Spleen (tissue), 7 donors: Measurements from ENCODE around the gene CAMSAP2.

- PRO-cap, 4 experiments, result peak in 2 of 4 experiments; most common plus-strand start chr1:198188402 (in 2); most common minus-strand start chr1:198188169 (in 1)
- RAMPAGE, long total RNA, 4 experiments, result no peak in any of the 4 experiments
These were observed 31.3 kb downstream of the NEK7 start for GRCh38 chr1:198187970-198188653.

GRCh38 chr1:198222653-198223446 is 66.1 kb downstream of the NEK7 start:
- PRO-cap, 4 experiments, result no peak in any of the 4 experiments
- RAMPAGE, long total RNA, 4 experiments, result no peak in any of the 4 experiments

DNA sequence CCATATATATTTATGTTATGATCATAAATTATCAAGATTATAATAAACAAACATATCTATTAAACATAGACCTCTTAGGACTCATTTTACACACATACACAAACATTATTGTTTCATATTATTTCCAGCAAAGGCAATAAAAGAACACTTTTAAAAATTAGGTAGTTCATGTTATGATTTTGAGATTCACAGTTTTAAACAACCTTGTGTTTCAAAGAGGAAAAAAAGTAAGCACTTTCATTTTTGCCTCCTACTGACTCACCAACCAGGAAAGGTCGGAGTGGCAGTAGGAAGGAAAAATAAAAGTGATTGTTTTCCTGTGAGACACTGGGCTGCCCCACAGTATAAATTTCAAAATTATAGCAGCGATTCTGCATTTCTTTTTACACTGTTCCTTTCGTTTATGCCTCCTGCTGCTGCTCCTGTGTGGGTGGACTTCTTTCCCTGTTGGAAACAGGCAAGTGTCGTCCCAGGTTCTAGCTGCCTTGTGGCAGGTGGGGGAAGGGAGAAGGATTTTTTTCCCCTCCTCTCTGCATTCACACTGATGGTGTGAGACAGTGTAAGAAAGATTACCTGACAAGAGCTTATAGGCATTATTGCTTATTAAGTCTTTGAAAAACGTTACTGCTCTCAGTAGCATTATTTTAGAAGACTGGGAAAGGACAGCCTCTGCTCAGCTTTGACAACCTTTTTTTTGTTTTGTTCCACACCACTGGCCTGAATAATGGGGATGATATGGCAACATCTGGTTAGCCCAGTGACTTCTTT is 77.7 kb downstream of the NEK7 start:
- PRO-cap, 4 experiments, result no peak in any of the 4 experiments
- RAMPAGE, long total RNA, 4 experiments, result no peak in any of the 4 experiments

GRCh38 chr1:198321153-198321463 is 164.3 kb downstream of the NEK7 start:
- PRO-cap, 4 experiments, result no peak in any of the 4 experiments
- RAMPAGE, long total RNA, 4 experiments, result no peak in any of the 4 experiments

- PRO-cap, 4 experiments, result peak in 3 of 4 experiments; most common plus-strand start chr1:198621413 (in 3); most common minus-strand start chr1:198620843 (in 2)
- RAMPAGE, long total RNA, 4 experiments, result start-site peak on the plus strand in 1 of 4 experiments, at chr1:198621397-198621756 at its widest, 5 to 8 reads per replicate
These were observed 17.7 kb upstream of the PTPRC start for GRCh38 chr1:198620737-198621954.

DNA sequence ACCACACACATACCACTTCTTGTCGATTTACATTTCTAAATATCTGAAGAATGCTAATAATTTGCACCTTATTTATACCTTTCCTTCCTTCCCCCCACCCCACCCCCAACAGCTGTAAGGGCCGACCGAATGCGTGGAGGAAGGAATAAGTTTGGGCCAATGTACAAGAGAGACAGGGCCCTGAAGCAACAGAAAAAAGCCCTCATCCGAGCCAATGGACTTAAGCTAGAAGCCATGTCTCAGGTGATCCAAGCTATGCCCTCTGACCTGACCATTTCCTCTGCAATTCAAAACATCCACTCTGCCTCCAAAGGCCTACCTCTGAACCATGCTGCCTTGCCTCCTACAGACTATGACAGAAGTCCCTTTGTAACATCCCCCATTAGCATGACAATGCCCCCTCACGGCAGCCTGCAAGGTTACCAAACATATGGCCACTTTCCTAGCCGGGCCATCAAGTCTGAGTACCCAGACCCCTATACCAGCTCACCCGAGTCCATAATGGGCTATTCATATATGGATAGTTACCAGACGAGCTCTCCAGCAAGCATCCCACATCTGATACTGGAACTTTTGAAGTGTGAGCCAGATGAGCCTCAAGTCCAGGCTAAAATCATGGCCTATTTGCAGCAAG is 20.7 kb downstream of the NR5A2 start:
- PRO-cap, 4 experiments, result no peak in any of the 4 experiments
- RAMPAGE, long total RNA, 4 experiments, result no peak in any of the 4 experiments

- PRO-cap, 4 experiments, result no peak in any of the 4 experiments
- RAMPAGE, long total RNA, 4 experiments, result no peak in any of the 4 experiments
These were observed 106.9 kb downstream of the ZNF281 start for GRCh38 chr1:200302943-200303418.

GRCh38 chr1:200314184-200314732 is 95.6 kb downstream of the ZNF281 start:
- PRO-cap, 4 experiments, result no peak in any of the 4 experiments
- RAMPAGE, long total RNA, 4 experiments, result no peak in any of the 4 experiments

- PRO-cap, 4 experiments, result peak in 1 of 4 experiments; most common plus-strand start chr1:200352451 (in 1); most common minus-strand start chr1:200352261 (in 1)
- RAMPAGE, long total RNA, 4 experiments, result no peak in any of the 4 experiments
These were observed 57.7 kb downstream of the ZNF281 start for GRCh38 chr1:200352039-200352542.

DNA sequence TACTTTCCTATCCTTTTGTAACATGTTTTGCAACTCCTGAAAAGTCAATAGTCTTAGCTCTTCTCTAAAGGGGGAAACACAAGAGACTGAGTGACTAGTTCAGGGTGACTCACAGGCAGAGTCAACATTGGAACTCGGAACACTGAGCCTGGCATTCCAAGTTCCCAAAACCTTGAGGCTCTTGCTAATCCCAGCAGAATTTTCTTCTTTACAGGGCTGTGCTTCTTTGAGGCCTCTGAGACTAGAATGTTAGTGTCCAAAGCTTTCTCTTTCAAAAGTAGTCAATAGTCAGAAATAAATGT is 37.7 kb downstream of the ZNF281 start:
- PRO-cap, 4 experiments, result no peak in any of the 4 experiments
- RAMPAGE, long total RNA, 4 experiments, result no peak in any of the 4 experiments

DNA sequence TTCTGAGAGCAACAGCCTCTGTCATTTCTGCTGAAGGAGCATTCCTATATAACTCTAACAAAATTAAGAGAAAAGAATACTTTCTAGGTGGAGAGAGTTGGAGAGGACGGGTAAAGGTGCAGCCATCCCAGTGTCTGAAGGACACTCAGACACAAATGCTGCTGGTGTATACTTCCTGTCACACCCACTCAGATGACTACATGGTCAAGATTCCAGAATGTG is 35.4 kb downstream of the ZNF281 start:
- PRO-cap, 4 experiments, result no peak in any of the 4 experiments
- RAMPAGE, long total RNA, 4 experiments, result no peak in any of the 4 experiments

- PRO-cap, 4 experiments, result no peak in any of the 4 experiments
- RAMPAGE, long total RNA, 4 experiments, result no peak in any of the 4 experiments
These were observed 19.4 kb upstream of the KIF14 start for GRCh38 chr1:200639904-200640383.

- PRO-cap, 4 experiments, result peak in 4 of 4 experiments; most common plus-strand start chr1:200738940 (in 4); most common minus-strand start chr1:200739082 (in 1)
- RAMPAGE, long total RNA, 4 experiments, result start-site peak on the plus strand in 2 of 4 experiments, at chr1:200738877-200739286 at its widest, 20 to 28 reads per replicate
These were observed at the start of gene CAMSAP2 for GRCh38 chr1:200738769-200739286. CAMSAP2 (plus strand) TSS chr1:200738893.

DNA sequence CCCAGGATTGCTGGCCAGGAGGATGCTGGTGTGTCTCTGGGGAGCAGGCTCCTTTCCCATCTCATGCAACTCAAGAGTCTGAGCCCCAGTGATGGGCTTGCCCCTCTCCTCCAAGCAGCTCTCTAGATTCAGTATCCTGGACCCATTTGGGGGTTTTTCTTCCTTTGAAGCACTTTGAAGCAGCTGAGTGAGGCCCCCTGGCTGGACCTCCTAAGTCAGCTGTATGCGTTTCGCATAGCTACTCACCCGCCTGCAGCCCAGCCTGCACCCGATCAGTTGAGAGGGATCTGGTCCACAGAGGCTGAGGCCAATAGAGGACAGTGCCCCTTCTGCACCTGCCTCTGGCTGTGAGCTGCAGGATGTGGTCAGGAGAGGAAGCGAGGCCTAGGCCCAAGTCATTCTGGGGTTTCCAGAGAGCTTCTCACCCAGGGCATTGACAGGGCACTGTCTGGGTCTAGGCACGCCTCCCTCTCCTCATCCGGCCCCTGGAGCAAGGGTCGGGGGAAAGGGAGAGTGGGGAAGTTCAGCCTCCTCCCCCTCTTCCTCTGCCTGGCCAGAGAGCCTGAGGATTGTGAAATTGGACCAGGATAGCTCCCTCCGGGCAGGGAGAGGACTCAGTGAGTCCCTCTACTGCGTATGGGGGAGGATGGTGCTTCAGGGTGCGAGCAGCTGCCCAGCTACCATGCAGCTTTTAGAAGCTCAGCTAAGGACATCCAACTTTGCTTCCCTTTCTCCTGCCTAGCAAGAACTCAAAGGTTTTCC is 6.5 kb upstream of the INAVA start:
- PRO-cap, 4 experiments, result peak in 1 of 4 experiments; most common minus-strand start position 289 of the sequence (in 1)
- RAMPAGE, long total RNA, 4 experiments, result no peak in any of the 4 experiments

DNA sequence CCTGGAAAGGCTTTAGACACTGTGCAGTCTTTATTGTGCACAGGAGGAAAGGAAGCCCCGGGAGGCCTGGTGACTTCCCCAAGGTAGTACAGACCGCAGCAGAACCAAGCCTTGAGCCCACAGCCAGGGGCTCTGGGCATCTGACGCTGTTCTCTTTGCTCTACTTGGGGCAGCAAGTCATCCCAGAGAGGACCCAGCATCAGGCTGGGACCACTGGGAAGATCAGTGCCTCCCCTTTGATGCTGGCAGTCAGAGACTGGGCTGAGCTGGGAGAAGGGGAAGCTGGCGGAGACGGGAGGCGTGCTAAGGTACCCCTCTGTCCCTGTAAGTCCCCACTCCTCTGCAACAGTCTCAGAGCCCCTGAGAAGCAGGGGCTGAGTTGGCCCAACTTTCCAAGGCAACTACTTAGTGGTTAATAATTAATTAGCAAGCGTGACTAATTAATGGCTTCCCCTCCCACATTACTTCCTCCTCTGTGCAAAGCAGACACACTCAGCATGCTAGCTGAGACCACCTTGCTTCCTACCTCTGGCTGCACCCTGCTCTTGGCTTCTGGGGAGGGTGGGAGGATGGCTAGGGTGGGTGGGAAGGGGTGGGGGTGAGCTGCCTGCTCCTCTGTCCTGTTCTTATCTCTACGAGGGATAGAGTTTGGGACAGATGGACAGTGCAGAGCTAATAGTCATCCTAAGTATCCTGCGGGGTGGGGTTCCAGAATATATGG is 1.2 kb downstream of the INAVA start:
- PRO-cap, 4 experiments, result no peak in any of the 4 experiments
- RAMPAGE, long total RNA, 4 experiments, result no peak in any of the 4 experiments

- PRO-cap, 4 experiments, result no peak in any of the 4 experiments
- RAMPAGE, long total RNA, 4 experiments, result no peak in any of the 4 experiments
These were observed 2.1 kb downstream of the INAVA start for GRCh38 chr1:200896498-200897554.

DNA sequence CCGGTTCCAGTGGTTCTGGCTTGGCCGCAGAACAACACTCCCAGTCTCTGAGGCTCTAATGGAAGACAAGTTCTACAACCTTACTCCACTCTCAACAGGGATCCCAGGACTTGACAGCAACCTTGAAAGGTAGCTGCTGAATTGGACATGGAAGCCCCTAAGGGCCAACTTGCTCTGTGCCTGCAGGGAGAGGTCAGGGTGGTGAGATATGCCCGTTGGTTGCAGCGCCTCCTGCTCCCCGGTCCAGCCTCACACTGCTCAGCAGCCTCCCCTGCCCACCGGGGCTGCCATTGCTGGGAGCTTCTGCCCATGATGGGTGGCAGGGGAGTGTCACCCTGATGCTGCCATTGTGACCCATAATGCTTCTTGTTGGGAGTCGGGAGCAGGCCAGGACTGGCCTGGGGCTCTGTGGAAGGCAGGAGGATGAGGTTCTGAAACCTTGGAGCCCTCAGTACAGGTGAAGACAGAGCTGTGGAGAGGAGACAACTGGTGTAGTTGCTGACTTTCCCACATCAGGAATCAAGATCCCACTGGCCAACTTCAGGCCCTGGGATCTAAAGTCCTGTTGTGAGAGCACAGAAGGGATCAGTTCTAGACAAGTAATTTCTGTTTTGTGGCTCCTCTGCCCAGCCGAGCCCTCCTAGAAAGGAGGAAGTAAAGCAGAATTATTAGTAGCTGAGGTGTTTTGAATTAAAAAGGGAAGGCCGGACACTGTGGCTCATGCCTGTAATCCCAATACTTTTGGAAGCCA is 8.0 kb downstream of the INAVA start:
- PRO-cap, 4 experiments, result no peak in any of the 4 experiments
- RAMPAGE, long total RNA, 4 experiments, result no peak in any of the 4 experiments

DNA sequence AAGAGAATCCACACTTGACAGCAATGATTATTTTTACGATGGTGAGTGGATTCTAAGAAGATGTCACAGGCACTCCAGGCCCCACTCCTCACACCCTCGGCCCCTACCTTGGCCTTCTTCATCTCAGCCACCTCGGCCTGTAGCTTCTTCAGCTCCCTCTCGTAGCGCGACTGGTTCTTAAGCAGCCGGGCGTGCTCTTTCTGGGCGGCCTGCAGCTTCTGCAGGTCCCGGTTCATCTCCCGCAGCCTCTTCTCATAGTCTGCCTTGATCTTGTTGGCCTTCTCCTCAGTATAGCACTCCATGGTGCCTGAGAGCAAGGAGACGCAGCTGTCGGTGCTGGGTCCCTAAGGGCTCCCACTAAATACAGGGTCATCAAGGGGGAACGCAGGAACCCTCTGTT is 27.4 kb downstream of the KIF21B start:
- PRO-cap, 4 experiments, result no peak in any of the 4 experiments
- RAMPAGE, long total RNA, 4 experiments, result start-site peak on the minus strand in 1 of 4 experiments, centred at position 154 of the sequence, 8 reads per replicate

GRCh38 chr1:201000424-201000963 is 23.0 kb downstream of the KIF21B start:
- PRO-cap, 4 experiments, result no peak in any of the 4 experiments
- RAMPAGE, long total RNA, 4 experiments, result start-site peak on the minus strand in 1 of 4 experiments, at chr1:201000473-201000604 at its widest, 22 reads per replicate

- PRO-cap, 4 experiments, result no peak in any of the 4 experiments
- RAMPAGE, long total RNA, 4 experiments, result no peak in any of the 4 experiments
These were observed 31.0 kb downstream of the TNNT2 start for GRCh38 chr1:201346246-201347102.